Skeletal muscle satellite cell (primary cell): ENCODE results near the gene TBC1D32.

GRCh38 chr6:121257176-121257507 lies 77.1 kb downstream of the TBC1D32 start:
- CAGE, long polyA plus RNA, result no peak

DNA sequence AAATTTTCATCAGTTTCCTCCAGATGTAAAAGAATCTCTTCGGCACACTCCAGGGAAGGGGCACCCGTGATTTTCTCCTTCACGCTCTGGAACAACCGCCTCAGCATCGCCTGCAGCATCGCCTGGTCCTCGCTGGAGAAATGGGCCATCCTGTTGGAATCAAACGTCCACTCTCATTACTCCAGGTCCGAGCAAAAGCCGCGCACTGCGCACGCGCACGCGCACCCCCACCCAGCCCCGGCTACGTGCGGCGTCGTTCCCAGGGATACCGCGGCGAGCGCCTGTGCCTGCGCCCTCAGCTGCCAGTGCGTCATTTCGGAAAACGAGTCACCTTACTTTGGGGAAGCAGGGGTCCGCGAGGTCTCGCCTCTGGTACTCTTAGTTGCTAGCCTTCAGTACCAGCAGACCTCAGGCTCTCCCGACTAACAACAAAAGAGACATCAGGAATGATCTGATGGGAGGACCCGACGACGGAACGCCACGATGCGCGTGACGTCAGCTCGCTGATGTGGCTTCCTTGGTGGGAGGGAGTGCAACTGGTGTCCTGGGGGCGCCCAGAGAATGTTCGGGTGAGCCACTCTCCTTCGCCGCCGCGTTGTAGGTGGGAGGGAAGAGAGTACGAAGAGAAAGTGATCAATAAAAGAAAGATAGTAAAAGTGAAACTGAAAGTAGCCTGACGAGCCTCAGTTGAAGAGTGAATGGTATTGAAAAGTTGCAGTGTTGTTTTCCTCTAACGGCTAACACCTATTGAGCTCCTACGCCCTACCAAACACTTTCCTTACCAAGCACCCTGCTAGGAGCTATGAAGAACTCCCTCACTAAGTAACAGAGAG lies at the start of gene TBC1D32:
Gene TBC1D32, minus strand, starts transcription at position 199 of the 833 bp plus-strand sequence.
- CAGE, long polyA plus RNA, result no peak

GRCh38 chr6:121335115-121335816 lies 986 bp upstream of the TBC1D32 start:
- CAGE, long polyA plus RNA, result no peak

GRCh38 chr6:121436027-121436925 lies 830 bp downstream of the GJA1 start:
- CAGE, long polyA plus RNA, result no peak

- CAGE, long polyA plus RNA, result no peak
These were observed 138.0 kb downstream of the GJA1 start for GRCh38 chr6:121573426-121573782.

GRCh38 chr6:121826225-121826952 lies 390.9 kb downstream of the GJA1 start:
- CAGE, long polyA plus RNA, result no peak

GRCh38 chr6:122043220-122043738 lies 356.2 kb upstream of the HSF2 start:
- CAGE, long polyA plus RNA, result no peak

- CAGE, long polyA plus RNA, result no peak
These were observed 638 bp downstream of the FABP7 start for GRCh38 chr6:122780136-122780572.

DNA sequence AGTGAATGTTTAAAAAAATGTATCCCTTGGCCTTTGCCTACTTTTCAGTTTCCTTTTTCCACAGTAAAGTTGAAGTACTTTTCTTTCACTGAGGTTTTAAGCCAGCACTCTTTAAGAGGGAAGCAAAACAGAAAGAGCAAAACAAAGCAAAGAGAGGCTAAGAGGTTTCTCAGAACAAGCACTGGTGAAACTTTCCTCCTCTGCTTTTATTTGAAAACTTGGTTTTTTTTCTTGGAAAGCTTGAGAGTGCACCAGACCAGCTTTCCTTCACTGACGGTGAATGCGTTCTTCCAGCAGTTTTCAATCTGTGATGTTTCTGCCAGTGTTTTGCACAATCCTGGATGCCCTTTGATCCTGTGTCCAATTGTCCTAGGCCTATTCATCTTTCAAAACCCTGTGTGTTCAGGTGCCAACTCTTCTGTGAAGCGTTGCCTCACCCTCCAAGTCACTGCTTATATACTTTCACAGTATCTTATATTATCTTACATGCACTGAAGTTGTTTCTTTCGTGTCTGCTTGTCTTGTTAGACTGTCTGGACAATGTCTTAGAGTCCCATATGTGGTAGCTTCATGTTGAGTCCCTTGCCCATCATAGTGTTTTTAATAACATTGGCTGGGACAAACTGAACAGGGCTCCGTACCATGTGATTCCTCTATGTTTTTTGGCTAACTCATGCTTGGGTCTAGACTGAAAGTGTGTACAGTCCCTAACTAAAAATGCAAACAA lies 1.8 kb downstream of the RNF217 start:
- CAGE, long polyA plus RNA, result no peak

- CAGE, long polyA plus RNA, result no peak
These were observed 27.9 kb downstream of the HDDC2 start for GRCh38 chr6:125273572-125274644.

- CAGE, long polyA plus RNA, result no peak
These were observed 42.6 kb upstream of the HDDC2 start for GRCh38 chr6:125344385-125344692.

- CAGE, long polyA plus RNA, result no peak
These were observed 55.9 kb upstream of the HDDC2 start for GRCh38 chr6:125357571-125358078.

GRCh38 chr6:125600302-125600653 lies 149.2 kb upstream of the HEY2 start:
- CAGE, long polyA plus RNA, result no peak

GRCh38 chr6:125746569-125747255 lies 2.7 kb upstream of the HEY2 start:
- CAGE, long polyA plus RNA, result no peak

GRCh38 chr6:125751060-125751633 lies 1.7 kb downstream of the HEY2 start:
- CAGE, long polyA plus RNA, result no peak

DNA sequence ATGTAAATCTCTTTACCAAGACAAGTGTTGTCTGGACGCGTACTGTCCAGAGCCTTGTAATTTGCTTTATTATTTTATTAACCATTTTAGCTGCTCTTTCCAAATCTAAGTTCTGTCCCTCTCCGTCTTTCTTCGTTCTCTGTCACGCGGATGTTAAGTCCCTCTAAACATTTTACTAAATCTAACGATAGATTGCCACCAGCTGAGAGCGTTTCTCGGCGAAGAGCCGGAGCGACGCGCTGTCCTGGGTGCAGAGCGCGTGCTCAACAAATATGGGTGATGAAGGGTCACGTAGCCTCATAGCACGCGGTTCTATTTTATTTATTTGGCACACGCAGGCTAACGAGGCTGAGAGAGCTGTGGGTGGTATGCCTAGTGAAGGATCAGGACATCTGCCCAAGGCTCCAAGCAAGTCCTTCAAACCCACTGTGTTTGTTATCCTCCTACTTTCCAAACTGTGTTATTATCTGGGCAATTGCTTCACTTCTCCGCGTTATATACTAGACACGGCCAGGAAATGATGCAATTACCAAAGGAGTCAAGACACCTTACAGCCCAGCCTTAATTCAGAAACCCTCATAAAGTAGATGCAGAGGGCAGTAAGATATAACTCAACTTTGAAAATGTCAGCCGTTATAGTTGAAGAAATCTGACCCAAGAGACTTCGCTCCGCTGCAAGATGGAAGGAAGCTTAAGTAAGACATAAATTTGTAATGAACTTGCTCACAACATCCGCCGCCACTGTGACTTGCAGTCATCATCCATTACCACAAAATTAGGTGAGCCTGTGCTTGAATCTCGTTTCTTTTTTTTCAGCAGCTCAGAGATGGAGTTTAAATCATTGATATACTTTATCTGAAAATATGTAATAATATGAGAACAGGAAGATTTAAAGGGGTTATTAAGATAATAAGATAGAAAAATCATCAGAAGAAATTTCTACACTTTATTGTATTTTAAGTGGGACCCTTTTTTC lies 9.9 kb upstream of the NCOA7 start:
- CAGE, long polyA plus RNA, result no peak

DNA sequence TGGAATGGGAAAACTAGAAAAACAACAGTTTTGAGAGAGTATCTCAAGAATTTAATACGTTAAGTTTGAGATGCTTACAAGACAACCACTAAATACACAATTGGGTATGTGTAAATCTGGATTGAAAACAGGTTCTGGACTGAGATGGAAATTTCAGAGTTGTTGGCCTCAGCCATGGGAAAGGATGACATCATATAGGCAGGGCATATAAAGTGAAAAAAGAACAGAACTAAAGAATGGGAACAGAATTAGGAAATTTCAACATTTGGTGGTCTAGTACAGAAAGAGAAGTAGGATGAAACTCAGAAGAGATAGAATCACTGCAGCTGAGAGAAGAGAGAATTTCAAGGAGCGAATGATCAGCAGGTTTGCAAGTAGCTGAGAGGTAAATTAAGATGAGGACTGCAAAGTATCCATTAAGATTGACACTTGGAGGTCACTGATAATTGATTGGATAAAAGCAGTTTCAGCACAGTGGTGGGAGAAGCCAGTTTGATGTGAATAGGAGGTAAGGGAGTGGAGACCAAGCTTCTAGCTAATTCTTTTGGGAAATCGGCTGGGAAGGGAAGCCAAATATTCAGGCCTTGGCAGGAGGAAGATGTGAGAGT lies 37.3 kb downstream of the NCOA7 start:
- CAGE, long polyA plus RNA, result no peak

DNA sequence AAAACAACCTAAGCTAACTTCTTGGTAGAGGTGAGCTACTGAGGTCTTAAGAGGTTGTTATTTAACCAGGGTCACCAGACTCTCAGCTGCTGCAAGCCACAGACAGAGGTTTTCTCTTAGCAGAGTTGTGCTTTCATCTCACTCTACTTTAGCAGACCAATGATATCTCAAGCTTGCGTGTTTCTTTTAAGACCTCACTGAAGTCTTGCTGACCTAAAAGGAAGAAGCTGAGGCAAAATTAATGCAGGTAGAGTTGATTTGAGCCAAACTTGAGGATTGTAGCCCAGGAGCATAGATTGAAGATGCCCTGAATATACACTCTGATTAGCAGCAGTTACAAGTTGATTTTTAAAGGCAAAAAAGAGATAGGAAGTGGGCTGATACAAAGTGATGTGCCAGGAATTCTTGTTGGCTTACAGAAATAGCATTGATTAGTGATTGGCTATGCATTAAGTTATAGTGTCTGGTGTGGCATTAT lies 43.7 kb downstream of the NCOA7 start:
- CAGE, long polyA plus RNA, result no peak

DNA sequence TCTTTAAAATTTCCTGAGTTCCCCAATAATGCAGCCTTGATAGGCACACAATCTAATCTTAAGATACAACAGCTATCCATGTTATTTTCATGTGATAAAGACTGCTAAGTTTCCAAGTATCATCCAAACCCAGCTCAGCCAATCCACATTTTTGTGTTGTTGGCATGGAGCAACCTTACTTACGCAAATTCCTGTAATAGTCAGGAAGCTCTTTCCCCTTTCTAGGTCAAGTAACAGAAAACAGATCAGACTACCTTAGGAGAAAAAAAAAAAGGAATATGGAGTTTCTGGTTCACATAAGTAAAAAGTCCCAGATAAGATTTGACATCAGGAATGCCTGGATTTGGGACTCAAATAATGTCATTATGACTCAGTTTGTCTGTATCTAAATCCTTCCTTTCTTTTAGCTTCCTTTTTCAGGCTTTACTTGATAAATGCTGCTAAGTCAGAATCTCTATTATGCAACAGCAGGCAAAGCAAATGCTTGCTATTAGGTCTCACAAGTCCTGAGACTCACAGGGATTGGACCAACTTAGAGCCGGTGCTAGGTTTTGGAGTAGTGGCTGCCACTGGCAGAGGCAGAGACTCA lies 44.5 kb downstream of the NCOA7 start:
- CAGE, long polyA plus RNA, result no peak

- CAGE, long polyA plus RNA, result no peak
These were observed 3.5 kb downstream of the TRMT11 start for GRCh38 chr6:125989713-125990266.